Esophagus muscularis mucosa (tissue), 4 donors: ENCODE data around the gene INSYN2A.

GRCh38 chr10:126058521-126058994 is 162.2 kb downstream of the FANK1 start:
- PRO-cap: no peak
- RAMPAGE, long total RNA, 4 experiments: no peak in any of the 4 experiments

- PRO-cap: no peak
- RAMPAGE, long total RNA, 4 experiments: no peak in any of the 4 experiments
These were observed 147.7 kb downstream of the ADAM12 start for GRCh38 chr10:126240478-126241041.

- PRO-cap: no peak
- RAMPAGE, long total RNA, 4 experiments: no peak in any of the 4 experiments
These were observed 123.1 kb upstream of the ADAM12 start for GRCh38 chr10:126511444-126511658.

DNA sequence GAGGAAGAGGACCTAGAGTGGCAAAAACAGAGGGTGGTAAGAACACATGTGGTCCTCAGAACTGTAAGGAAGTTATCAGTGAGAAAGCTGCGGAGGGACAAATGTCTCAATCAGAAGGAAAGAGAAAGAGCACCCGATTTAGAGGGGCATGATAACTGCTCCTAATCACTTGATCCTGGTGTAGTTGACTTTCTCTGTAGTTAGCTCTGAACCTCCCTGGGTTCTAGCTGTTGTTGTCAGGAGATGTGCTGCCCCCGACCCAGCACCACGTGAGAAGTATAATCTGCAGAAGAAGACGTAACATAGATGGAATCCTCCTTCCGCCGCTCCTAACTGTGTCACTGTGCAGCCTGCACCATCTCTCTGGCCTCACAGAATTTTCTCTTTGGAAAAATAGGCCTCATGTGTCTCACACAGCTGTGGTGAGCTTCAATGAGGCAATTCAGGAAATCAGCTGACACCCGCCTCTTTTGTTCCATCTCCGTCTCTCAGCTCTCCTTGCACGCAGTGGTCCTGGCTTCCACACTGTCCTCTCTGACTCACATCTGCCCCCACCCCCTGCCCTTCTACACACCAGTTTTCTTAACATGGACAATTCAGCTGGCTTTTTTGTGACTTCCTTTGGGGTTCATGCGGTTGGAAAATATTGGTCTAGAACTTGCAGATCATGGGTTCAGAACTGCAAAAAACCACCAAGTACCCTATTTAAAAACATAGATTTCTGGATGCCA is 7.2 kb downstream of the C10orf90 start:
- PRO-cap: no peak
- RAMPAGE, long total RNA, 4 experiments: no peak in any of the 4 experiments

- PRO-cap: no peak
- RAMPAGE, long total RNA, 4 experiments: no peak in any of the 4 experiments
These were observed 86.8 kb downstream of the INSYN2A start for GRCh38 chr10:127109613-127109950.

GRCh38 chr10:127195772-127196632 is at the start of gene INSYN2A:
Gene INSYN2A, minus strand, starts transcription at chr10:127196591.
- PRO-cap: bidirectional peak, plus-strand start at chr10:127196488, minus-strand start at chr10:127196393
- RAMPAGE, long total RNA, 4 experiments: no peak in any of the 4 experiments

- PRO-cap: no peak
- RAMPAGE, long total RNA, 4 experiments: no peak in any of the 4 experiments
These were observed 100.6 kb upstream of the INSYN2A start for GRCh38 chr10:127296880-127297568.

DNA sequence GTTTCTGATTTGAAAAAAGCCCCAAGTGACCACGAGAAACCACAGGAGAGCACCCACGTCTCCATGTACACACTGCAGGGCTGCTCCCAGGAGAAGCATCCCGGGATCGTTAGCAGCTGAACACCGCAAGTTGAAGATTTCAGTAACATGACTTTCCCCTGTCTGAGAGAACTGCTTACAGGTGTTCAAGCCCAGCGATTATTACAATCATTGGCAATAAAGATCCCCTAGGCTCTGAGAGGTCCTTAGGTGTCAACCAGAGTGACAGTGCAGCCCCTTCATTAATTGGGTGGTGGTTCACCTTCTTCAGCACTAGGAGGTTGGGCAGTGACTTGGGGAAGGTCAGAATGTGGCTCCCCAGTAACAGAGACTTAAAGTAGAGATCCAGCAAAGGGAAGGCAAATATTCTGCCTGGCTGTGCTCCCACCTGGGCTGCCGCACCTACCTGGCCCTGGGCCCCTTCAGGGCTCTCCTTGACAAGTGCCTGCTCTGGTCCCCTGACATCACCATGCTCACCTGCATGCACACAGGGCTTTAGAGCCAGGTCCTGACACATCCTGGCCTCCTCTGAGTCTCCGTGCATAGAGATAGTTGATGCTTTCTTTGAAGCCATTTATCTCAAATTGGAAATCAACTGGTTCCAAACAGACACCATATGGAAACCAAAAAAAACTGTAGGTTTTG is 1.9 kb downstream of the CLRN3 start:
- PRO-cap: no peak
- RAMPAGE, long total RNA, 4 experiments: no peak in any of the 4 experiments

DNA sequence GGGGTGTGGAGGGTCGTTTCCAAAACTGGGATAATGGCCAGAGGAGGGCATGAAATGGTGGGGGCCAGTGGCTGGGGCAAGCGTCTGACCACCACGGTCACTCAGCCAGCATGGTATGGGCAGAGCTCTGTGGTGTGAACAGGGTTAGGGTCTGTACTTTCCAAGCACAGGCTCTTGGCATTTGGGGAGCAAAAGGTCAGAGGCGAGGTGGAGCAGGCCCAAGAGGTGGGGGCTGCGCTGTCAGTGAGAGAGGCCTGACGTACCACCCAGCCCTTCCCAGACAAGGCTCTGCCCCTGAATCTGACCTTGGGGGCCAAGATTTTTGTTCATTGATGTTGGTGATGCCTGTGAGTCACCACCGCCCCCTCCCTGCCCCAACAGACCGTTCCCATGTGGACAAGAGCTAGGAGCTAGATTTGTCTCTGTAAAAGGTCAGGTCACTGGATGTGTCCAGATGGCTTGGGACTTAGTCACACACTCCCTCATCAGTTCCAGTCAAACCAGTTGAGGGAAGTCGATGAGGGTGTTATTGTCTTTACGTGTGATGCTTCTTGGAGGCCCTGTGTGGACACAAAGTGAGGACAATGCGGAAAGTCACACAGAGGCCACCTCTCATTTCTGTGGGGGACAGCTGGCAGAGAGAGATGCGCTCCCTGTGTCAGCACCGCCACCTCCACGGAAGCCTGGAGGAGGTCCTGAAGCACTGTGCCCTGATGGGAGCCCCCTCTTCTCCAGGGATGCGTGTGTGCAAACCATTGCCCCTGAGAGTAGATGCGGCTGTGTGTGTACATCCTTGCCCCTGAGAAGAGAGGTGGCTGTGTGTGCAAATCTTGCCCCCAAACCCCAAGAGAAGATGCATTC is 1.8 kb downstream of the PTPRE start:
- PRO-cap: bidirectional peak, plus-strand start at position 494 of the sequence, minus-strand start at position 302 of the sequence
- RAMPAGE, long total RNA, 4 experiments: no peak in any of the 4 experiments

DNA sequence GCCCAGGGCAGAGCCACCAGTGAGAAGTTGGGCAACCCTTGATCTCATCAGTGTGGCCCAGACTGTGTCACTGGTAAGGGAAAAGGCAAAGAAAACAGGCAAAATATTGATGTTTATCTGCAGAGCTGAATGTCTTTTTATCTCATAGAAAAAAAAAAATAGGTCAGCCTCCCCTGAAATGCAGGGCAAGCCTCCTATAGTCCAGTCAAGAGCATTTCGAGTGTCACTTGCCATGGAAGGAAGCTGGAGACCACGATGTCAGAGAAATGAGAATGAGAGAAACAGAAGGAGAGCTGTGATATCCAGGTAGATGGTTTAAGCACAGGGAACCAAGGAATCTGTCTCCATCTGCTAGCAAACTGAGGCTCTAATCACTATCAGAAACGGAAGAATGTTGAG is 35.0 kb downstream of the PTPRE start:
- PRO-cap: no peak
- RAMPAGE, long total RNA, 4 experiments: no peak in any of the 4 experiments

- PRO-cap: no peak
- RAMPAGE, long total RNA, 4 experiments: no peak in any of the 4 experiments
These were observed 41.9 kb downstream of the PTPRE start for GRCh38 chr10:127948721-127949302.

- PRO-cap: no peak
- RAMPAGE, long total RNA, 4 experiments: no peak in any of the 4 experiments
These were observed 93.6 kb downstream of the PTPRE start for GRCh38 chr10:128000528-128000960.

GRCh38 chr10:128056373-128057340 is 69.6 kb downstream of the MKI67 start:
- PRO-cap: no peak
- RAMPAGE, long total RNA, 4 experiments: no peak in any of the 4 experiments

DNA sequence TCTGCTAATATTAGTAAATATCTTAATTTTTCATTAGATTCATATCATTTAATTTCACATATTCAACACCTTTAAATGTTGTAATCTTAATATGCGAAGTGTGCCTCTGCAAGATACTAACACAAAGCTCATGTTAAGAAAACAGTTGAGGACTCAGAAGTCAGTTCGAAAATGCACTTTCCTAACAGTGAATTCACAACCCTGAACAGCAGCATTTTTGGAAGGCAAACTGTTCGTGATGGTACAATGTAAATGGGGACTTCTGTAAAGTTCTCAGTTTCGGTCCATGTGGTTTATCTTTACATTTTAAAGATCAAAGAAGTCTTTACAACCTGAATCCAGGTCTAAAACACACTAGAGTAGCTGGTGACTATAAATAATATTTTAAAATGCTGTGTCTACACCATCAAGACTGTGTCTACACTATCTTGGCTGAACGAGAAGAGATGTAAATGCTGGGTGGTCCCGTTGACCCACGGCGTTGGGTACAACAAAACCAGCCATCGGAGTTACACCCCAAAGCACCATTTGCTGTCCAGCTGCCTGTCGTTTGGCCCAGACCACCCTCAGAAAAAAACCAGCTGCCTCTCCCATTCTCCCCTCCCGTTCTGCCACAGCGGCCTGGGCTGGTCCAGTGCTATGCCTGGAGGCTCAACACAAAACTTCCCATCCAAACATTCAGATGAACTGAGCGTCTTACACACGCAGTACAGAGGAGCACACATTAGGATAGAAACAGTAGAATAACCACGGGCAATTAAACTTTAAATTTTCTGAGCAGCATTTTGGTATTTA is 42.9 kb downstream of the MKI67 start:
- PRO-cap: no peak
- RAMPAGE, long total RNA, 4 experiments: no peak in any of the 4 experiments

DNA sequence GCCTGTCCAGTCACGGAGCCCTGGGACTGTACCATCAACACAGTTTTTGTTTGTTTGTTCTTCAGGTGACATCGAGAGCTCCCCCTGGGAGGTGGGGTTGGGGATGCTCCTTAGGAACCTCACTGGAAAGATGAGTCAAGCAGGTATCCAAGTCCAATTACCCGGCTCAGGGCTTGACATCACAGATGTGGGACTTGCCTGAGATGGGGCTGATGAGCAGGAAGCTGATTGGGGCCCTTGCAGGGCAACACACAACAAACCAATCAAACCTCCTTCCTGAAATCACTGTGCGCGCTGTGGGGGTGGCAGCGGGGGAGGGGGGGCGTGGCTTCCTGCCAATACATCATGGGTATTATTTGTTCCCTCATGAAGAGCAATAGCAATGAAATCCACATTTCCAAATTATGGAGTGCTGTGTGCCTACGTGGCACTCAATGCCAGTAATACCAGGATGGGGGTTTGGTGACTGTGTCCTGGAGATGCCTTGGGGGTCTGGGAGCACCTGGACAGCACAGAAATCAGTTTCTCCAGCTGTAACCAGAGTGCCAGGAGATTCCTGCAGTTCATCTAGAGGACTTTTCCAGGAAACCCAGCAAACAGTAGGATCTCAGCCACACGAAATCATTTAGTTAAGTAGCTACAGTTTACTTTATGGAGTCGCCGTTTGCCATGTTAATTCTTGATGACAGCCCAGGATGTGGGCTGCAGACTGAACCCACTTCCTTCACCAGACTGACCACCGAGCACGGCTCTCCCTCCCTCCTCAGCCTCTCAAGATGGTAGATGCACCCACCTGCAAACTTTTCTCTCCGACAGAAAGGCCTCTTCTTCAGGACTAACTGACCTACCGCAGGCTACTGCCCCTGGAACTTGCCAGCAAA is 30.6 kb downstream of the MKI67 start:
- PRO-cap: no peak
- RAMPAGE, long total RNA, 4 experiments: no peak in any of the 4 experiments

GRCh38 chr10:128854806-128855358 is 612.2 kb upstream of the MGMT start:
- PRO-cap: bidirectional peak, plus-strand start at chr10:128855152, minus-strand start at chr10:128855113
- RAMPAGE, long total RNA, 4 experiments: no peak in any of the 4 experiments

DNA sequence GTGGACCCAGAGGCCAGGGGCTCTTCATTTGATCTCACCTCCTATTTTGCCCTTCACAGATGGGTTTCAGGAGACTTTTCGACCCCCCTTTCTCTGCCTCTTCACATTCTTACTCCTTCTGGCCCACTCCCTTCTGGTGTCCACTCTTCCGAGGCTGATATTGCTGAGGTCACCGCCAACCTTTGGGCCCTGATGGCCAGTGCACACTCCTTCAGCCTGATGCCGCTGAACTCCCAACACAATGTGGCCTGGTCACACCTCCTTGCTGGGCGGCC is 583.1 kb upstream of the MGMT start:
- PRO-cap: no peak
- RAMPAGE, long total RNA, 4 experiments: no peak in any of the 4 experiments

- PRO-cap: no peak
- RAMPAGE, long total RNA, 4 experiments: no peak in any of the 4 experiments
These were observed 217.9 kb upstream of the MGMT start for GRCh38 chr10:129249108-129249645.

- PRO-cap: no peak
- RAMPAGE, long total RNA, 4 experiments: no peak in any of the 4 experiments
These were observed 64.5 kb downstream of the MGMT start for GRCh38 chr10:129531430-129532115.

DNA sequence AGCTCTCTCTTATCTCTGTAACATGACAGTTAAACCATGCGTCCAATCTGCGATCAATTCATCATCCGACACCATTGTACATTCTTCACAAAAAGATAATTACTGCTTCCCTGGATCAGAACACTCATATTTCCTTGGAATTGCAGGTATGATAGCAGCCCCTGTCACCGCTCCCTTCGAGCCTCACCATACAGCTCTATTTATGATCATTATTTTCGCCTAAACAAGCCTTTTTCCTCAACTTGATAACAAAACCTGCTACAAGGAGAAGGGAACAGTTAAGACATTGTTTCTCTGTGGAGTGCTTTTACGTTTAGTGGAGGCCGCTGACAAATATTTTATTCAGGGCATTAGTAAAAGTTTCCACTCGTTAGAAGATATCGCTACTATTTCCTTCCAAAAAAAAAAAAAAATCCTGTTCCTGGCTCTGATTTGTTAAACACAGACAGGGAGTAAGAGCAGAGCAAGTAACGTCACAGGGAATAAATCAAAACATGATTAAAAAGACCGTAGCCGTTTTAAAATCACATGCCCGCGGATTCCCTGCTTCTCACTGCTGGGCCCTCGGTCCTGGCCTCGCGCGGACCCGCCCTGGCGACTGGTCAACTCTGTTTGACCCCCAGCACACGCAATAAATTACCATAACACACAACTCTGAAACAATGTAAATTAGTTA is 18.3 kb downstream of the EBF3 start:
- PRO-cap: bidirectional peak, plus-strand start at position 527 of the sequence, minus-strand start at position 315 of the sequence
- RAMPAGE, long total RNA, 4 experiments: no peak in any of the 4 experiments